Vagina (tissue), 1 donor: ENCODE results near the genes ZNF487 and ZNF32.

DNA sequence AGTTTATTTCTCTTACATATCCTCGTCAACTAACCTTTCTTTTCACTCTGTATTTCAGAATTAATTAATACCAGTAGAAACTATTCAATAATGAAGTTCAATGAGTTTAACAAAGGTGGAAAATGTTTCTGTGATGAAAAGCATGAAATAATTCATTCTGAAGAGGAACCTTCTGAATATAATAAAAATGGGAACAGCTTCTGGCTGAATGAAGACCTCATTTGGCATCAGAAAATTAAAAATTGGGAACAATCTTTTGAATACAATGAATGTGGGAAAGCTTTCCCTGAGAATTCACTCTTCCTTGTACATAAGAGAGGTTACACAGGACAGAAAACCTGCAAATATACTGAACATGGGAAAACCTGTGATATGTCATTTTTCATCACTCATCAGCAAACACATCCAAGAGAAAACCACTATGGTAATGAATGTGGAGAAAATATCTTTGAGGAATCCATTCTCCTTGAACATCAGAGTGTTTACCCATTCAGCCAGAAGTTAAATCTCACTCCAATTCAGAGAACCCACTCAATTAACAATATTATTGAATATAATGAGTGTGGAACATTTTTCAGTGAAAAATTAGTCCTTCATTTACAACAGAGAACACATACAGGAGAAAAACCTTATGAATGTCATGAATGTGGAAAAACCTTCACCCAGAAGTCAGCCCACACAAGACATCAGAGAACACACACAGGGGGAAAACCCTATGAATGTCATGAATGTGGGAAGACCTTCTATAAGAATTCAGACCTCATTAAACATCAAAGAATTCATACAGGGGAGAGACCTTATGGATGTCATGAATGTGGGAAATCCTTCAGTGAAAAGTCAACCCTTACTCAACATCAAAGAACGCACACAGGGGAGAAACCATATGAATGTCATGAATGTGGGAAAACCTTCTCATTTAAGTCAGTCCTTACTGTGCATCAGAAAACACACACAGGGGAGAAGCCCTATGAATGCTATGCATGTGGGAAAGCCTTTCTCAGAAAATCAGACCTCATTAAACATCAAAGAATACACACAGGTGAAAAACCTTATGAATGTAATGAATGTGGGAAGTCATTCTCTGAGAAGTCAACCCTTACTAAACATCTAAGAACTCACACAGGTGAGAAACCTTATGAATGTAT lies 23.6 kb downstream of the ZNF37A start:
- PRO-cap = no peak
- RAMPAGE, long total RNA = no peak

DNA sequence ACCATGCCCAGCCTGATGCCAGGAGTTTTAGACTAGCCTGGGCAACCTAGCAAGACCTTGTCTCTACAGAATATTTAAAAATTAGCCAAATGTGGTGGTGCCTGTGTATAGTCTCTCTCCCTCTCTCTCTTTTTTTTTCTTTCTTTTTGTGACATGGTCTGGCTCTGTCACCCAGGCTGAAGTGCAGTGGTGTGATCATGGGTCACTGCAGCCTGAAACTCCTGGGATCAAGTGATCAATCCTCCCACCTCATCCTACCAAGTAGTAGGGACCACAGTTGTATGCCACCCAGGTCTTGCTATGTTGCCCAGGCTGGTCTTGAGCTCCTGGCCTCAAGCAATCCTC lies 340.3 kb downstream of the ZNF37A start:
- PRO-cap = no peak
- RAMPAGE, long total RNA = no peak

GRCh38 chr10:42552616-42553365 lies 85.6 kb downstream of the ZNF33B start:
- PRO-cap = bidirectional peak, plus-strand start at chr10:42552995, minus-strand start at chr10:42552800
- RAMPAGE, long total RNA = no peak

DNA sequence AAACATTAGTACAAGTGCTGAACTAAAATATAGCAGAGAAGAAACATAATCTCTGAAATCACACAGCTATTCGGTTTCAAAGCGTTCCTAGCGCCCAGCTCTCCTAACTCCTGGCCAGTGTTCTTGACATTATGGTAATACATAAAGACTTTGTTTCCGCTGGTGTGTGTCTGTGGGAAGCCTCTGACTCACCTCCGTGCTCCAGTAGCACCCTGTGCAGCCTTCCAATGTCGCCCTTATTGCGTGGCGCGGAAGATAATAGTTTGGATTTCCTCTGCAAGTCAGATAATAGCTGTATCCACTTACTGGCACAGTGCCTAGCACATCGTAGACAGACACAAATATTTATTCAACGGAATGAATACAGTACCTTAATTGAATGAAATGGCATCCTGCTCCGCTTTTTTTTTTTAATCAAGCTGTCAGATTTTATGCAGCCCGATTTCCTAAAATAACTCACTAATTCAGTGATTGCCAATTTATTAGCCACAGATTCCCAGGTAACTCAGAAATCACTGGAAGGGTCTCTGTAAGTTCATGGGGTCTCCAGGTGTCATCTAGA lies 647 bp downstream of the BMS1 start:
- PRO-cap = no peak
- RAMPAGE, long total RNA = no peak

- PRO-cap = no peak
- RAMPAGE, long total RNA = no peak
Observed at GRCh38 chr10:42817325-42817809, 34.8 kb downstream of the BMS1 start.

GRCh38 chr10:43026205-43027314 lies 50.3 kb upstream of the RET start:
- PRO-cap = no peak
- RAMPAGE, long total RNA = no peak

DNA sequence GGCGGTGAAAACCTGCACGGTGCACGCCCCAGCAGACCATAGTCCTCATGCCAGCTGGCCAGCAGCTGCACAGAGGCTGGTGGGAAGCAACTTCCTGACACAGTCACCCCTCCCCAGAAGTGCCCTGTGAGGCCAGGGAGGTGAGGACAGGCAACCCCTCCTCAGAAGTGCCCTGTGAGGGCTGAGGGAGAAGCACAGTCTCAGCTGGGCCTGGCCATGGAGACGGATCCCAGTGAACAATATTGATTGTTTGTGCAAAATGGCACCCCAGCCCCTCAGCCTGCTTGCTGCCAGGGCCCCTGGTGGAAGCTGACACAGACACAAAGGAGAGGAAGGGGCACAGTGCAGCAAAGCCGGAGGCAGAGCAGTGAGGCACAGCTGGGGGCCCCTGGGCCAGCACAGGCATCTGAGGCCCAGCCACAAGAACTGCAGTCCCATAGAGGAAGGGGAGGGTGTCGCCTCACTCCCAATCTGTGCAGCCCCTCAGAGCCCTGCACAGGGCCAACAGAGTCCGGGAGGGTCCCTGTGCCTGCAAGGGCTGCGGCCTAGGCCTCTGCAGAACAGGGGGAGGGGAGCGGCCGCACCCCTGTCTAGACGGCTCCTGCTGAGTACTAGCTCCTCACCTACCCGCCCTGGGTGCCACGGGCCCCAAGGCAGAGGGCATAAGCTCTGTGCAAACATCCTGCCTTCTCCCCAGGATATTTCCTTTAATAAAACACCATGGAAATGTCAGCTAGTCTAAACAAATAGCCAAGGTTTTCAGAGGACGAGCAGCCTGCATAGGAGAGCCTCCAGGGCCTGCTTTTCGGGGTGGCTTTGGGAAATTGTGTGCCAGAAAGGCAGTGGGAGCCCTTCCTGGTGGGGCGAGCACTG lies 32.5 kb upstream of the RET start:
- PRO-cap = no peak
- RAMPAGE, long total RNA = no peak

GRCh38 chr10:43169920-43170893 lies 32.0 kb downstream of the CSGALNACT2 start:
- PRO-cap = no peak
- RAMPAGE, long total RNA = start-site peak on the plus strand at chr10:43170027-43170243, 5 reads

- PRO-cap = bidirectional peak, plus-strand start at chr10:43407531, minus-strand start at chr10:43407530; bidirectional peak, plus-strand start at chr10:43407935, minus-strand start at chr10:43407775
- RAMPAGE, long total RNA = start-site peak on the minus strand at chr10:43407772-43407822, 508 reads
Observed at GRCh38 chr10:43407456-43408036, 1.4 kb downstream of the HNRNPF start.

DNA sequence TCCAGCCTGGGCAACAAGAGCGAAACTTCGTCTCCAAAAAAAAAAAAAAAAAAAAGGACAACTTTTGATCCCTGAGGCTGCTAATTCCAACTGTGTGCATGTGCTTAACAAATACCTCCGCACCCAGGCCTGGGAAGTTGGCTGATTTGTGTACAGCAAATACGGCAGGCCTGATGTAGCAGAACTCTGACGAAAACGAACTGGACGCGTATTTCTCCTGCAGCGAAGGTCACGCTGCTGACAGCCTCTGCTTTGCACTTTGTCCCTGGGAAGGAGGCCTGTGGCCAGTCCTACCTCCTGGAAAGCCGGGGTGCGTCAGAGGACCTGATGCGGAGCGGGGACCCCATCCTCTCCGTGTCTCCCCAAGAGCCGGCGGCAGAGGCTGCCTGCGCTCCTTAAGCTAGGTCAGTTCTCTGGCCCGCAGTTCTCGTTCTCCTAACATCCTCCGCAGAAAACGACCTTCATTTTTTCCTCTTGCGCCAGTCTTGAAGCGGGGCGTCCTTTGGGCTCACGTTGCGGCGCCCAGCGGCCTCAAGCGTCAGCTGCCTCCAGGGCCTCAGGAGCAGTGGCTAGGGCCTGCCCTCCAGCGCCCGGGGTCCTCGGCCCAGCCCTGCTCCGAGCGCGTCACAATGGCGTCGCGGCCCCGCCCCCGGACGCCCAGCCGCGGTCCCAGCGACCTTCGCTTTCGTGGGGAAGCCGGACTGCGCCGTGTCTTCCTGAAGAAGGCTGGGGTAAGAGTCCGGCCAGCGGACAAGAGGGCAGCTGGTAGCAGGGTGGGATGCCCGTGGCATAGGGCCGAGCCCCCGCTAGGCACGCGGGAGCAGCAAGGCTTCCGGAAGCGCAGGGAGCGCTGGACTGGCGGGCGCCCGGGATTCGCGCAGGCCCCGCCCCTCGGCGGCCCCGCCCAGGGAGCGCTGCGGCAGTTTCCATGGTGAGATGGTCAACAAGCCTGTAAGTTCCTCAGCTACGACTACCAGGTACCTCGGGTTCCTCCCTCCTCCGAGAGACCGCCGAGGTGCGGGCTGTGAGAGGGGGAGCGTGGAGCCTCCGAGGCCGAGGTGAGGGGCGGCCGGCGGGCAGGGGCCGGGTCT lies at the start of gene ZNF487:
ZNF487 (plus strand) TSS at position 907 of the 1,091 bp plus-strand sequence.
- PRO-cap = bidirectional peak, plus-strand start at position 1,002 of the sequence, minus-strand start at position 601 of the sequence
- RAMPAGE, long total RNA = start-site peak on the plus strand centred at position 932 of the sequence, 37 bp wide, 56 reads

GRCh38 chr10:43640210-43640652 lies 8.4 kb downstream of the ZNF32 start:
- PRO-cap = no peak
- RAMPAGE, long total RNA = no peak

- PRO-cap = bidirectional peak, plus-strand start at chr10:43648967, minus-strand start at chr10:43648874
- RAMPAGE, long total RNA = start-site peak on the minus strand at chr10:43648774-43648869, 147 reads
Observed at GRCh38 chr10:43648555-43649521, at the start of gene ZNF32. Gene ZNF32 (minus strand): TSS chr10:43648881.

DNA sequence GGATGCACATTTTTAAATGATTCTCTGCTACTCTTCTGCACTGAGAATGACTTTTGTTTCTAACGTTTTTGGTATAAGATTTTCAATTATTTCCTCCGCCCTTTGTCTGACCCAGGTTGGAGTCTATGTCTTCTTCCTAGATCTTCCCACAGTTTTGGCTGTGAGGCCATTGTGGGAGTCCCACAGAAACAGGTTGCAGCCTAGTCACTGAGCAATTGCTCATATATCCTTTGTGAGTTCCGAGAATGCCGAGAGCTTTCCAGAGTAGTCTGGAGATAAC lies 167.9 kb upstream of the ZNF32 start:
- PRO-cap = no peak
- RAMPAGE, long total RNA = no peak

DNA sequence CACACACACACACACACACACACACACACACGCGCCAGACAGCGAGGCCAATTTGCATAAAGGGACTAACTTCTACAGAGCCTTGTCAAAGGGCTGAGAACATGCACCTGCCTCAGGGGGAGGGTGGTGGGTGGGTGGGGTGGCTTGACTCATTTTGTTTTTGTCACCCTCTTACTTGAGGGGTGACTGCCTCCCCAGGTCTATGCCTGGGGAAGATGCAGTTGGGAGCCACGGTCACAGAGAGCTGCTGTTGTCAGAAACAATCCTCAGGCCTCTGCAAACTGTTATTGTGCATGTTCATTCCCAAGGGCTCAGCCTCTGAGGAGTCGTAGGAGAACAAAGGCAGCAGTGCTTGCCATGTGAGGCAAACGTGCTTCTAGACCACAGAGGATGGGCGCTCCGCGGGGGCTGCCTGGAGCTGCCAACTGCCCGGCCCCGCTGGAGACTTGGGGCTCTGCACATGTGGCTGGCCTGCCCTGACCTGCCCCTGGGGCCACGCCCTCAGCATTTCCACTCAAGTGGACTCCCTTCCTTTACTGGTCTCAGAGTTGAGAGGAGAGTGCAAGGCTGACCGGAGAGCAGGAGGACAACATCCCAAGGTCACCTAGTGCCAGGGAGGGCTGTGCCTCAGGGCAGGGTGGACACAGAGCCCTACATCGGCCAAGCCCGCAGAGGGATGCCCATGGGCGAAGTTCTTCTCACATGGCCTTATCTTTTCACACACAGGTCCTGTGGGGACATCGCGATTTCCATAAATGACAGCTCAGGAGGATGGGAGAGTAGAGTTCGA lies 222.2 kb upstream of the ZNF32 start:
- PRO-cap = no peak
- RAMPAGE, long total RNA = no peak

GRCh38 chr10:44253855-44254066 lies 131.1 kb downstream of the CXCL12 start:
- PRO-cap = no peak
- RAMPAGE, long total RNA = no peak

DNA sequence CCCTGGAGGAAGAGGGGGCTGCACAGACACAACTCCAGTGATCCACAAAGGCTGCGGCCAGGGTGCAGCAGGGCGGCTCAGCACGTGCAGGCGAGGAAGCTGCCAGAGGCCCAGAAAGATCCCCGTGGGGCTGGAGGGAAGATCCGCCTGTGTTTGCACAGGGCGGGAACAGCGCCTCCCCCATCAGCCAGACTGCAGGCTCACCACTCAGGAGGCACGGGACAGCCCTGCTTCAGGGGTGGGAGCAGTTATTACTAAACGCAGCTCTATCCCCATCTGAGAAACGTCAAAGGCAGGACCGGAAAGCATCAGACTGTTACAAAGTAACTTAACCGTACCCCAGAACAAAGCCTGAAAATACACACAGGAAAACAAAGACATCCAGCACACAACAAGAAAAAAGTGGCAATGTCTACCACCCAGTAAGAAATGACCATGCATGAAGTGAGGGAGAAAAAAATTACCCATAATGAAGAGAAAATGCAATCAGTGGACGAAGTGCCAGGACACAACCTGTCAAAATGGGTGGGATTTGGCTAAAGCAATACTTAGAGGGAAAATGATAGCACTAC lies 45.6 kb upstream of the TMEM72 start:
- PRO-cap = unidirectional peak, plus-strand start at position 279 of the sequence
- RAMPAGE, long total RNA = no peak

DNA sequence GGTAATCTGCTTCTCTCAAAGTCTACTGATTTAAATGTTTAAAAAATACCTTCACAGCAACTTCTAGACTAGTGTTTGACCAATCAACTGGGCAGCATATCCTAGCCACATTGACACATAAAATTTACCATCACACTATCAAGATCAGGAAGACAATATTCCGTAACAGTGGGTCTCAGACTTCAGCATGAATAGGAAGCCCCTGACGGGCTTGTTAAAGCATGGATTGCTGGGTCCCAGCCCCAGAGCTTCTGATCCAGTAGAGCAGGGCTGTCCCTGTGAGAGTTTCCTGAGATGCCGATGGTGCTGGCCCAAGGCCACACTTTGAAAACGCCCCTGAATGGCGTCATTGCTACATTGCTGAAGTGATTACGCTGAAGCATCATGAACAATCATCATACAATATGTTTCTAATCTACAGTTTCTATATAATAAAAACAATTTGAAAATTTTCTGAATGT lies 38.1 kb upstream of the TMEM72 start:
- PRO-cap = no peak
- RAMPAGE, long total RNA = no peak

- PRO-cap = no peak
- RAMPAGE, long total RNA = no peak
Observed at GRCh38 chr10:44888830-44889289, 22.3 kb upstream of the TMEM72 start.

DNA sequence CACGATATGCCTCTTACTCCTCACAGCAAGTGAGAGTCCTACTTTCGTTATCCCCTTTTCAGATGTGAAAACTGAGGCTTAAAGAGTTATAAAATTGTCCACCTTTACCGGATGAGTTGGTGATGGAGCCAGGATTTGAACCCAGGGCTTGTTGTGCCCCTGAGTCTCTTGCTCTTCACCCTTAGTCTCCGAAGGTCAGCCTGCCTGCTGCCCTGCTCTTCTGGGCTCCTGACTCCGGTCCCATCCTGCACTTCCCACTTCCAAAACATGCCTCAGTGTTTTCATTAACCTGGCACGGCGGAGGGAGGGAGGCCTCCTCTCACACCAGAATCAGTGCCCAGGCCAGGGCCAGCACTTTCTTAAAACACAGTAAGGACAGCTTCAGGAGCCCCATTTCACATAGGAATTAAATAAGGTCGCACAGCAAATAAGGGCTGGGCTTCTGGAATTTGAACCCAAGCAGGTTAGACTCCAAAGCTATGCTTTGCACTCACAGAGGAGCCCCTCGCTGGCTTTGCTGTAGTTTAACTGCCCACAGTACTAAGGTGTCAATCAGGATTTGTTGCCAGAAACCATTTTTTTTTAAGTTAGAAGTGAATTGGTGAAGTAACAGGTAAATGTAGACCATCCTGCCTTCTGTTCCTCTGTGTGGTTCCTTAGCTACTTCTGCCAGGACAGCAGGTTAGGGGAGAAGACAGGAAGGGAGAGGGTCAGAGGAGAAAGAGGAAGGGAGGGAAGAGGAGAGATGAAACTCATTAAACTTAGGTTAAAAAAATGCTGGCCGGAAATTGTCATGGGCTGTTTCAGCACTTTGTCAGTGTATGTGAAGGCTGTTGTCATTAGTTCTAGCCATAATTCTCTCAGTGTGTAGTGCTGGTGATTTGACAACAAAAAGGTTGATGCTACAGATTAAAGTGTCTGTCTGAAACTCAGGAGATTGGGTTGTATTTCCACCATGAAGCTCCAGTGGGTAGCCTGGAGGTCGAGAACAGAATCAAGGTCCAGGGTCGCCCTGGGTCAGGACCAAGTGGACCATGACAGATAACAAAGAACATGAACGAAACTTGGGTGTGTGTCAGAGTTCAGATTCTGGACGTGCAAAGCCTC lies 1.1 kb downstream of the RASSF4 start:
- PRO-cap = no peak
- RAMPAGE, long total RNA = start-site peak on the plus strand centred at position 500 of the sequence, 194 bp wide, 12 reads

GRCh38 chr10:44963038-44963828 lies 3.6 kb downstream of the RASSF4 start:
- PRO-cap = no peak
- RAMPAGE, long total RNA = no peak